ENCODE measurements around a stretch of chr18.

DNA sequence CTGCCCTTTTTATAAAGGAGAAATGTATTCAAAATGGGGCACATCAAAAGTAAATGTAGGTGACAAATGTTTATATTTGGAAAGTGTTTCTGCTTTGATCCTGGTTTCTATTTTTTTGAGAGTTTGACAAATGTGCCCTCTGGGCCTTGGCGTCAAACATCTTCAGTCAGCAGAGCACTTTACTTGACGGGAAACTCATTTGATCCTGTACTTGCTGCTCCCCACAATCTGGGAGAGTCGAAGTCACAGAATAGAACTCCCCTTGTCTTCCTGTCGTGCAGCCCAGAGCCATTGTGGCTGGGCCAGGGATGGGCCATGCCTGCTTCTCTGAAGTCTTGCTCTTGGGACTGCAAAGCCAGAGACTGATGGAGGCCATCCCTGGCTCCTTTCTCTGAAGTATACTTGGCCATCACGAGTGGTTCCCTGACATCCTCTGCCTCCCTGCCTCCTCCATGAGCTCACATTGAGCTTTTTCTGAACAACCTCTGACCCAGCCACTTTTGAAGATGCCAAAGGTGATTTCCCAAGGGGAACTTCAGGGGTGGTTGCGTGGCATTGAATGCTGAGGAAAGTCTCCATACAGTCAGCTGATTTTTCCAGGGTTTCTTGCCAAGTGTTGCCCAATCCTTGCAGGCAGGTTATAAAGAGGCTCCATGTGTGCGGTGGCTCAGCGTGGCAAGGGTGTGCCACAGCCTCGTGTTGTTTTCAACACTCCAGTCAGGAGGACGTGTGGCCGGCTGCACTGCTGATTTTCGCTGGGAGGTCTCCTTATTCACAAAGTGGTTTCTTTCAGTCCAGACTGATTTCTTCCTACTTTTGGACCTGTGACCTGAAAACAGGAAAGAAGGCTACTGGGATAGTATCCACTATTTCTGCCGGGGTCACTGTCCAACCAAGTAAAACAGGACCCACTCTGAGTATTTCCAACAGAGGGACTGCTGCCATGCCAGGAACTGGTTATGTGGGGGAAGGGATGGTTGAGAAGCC lies 81.5 kb upstream of the GATA6 start:
- PRO-cap, 10 experiments: peak in 2 of 10 experiments; most common plus-strand start position 670 of the sequence (in 2)

DNA sequence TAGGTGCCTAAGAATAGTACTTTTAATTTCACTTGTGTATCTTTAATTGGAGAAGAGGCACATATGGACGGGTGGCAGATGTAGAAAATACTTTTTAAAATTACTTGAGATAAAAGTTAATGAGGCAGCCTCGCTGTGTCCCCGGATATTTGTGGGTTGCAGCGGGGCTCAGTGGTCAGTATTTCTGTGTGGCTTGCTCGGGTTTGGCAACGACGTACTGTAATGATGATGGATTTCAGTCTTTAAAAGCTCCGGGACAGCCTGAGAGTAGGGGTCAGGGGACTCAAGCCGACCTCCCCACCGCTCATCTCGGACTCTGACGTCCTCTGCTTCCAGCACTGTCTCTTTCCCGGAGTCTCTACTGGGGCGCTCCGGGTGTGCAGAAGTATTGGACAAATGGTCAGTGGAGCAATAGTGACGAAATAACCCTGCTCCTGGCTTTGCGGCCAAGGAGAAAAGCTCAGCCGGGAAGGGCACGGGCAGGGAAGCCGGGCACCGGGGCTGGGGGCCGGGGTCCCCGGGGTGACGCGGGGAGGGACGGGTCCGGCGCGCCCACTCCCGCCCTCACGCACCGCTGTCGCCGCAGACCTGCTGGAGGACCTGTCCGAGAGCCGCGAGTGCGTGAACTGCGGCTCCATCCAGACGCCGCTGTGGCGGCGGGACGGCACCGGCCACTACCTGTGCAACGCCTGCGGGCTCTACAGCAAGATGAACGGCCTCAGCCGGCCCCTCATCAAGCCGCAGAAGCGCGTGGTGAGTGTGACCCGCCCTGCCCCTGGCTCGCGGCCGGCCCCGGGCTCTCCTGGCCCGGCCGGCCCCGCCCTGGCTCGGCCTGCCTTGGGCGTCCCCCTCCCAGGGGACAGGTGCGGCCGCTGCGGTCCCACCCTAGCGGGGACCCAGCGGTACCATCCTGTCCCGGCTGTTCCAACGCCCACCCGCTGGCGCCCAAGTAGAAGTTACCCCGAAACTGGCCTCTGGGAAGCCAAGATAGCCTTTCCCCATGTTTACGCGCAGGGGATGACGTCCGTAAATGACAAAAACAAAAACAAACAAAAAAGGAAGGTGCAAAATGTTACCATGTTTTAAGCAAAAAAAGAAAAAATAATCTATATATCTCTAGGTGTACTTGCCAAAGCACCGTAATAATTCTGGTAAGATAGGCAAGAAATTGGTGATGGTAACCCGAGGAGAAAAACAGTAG lies 7.4 kb downstream of the GATA6 start:
- PRO-cap, 10 experiments: no peak in any of the 10 experiments

DNA sequence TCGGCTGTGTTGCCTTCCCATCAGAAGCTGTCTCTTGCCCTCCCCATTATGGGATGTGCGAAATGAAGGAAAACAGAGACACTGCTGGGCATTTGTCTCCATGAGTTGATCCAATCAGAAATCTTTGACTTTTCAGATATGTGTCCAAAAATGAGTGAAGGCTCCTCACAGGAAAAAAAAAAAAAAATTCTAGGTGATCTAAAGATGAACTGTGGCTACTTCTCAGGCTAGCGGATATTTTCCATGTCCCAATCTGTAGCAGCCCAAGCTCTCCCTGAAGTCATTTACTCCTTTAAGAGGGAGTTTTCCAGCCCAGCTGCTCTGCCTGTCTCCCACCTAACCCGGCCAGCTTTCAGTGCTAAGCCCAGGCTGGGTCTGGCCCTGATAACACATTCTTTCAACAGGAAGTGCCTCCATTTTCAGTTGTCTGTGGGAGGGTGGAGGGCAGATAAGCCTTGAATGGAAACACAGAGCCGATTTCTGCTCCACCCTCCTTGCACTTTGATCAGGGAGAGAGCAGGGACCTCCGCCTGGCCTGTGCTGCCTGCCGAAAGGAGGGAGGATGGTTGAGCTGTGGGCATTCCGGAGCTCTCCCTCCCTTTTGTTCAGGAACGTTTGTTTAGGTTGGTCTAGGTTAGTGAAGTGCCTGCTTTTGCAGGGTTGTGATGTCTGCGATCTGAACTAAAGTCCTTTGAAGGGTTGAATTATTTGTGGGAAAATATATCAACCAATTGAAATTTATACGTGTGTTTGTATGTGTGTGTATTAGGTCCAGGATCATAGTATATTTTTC lies 24.7 kb downstream of the GATA6 start:
- PRO-cap, 10 experiments: no peak in any of the 10 experiments

DNA sequence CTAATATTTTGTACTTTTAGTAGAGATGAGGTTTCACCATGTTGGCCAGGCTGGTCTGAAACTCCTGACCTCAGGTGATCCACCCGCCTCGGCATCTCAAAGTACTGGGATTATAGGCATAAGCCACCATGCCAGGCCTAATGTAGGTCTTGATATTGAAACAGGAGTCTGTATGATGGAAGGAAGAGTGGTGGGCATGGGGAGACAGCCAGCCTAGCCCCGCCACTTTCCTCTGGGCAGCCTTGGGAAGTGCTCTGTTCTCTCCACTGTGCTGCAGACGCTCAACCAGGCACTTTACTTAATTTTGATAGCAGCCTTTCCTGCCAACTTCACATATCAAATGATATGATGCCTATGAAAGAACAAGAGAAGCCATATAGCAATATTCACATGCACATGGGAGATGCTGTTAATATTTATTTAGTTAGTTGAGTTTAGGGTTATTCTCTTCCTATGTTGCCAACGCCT lies 99.1 kb downstream of the GATA6 start:
- PRO-cap, 10 experiments: no peak in any of the 10 experiments

DNA sequence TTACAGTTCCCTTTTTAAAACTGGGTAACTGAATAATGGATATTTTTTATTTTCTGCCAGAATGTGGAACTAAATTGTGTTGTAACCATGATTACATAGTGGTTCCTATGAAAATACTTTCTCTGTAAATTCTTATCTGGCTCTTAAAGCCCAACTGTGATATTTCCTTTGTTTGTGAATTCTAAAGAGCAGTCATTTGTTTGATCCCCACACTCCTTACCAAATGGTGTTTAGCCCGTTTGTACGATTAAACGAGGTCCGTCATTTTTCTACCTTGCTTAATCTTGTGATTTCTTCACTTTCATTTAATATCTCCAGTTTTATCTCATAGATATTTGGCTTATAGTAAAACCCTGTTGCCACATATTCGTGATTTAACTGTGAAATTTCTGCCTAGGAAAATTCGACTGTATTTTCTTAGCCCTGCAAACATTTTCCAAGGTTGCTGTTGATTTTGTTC lies 116.3 kb downstream of the CTAGE1 start:
- PRO-cap, 10 experiments: no peak in any of the 10 experiments

DNA sequence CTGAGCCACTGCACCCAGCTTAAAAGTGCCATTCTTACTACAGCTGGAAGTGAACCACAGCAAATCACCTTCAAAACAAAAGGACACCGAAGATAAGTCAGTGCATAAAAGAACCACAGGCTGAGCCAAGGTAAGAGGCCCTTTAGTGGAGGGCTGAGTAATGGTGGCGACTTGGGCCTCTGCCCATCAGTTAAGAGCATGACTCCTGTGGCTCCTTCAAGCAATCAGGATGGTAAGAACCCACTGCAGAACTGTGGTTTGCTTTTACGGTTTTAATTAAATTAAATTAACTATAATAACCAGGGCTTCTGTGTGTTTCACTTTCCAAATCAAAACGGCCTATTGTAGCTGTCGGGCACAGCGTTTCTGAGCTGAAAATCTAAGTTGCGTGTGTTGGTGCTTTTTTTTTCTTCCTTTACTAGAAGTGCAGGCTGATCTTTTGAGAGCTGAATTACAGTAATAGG lies 75.0 kb downstream of the CTAGE1 start:
- PRO-cap, 10 experiments: no peak in any of the 10 experiments

DNA sequence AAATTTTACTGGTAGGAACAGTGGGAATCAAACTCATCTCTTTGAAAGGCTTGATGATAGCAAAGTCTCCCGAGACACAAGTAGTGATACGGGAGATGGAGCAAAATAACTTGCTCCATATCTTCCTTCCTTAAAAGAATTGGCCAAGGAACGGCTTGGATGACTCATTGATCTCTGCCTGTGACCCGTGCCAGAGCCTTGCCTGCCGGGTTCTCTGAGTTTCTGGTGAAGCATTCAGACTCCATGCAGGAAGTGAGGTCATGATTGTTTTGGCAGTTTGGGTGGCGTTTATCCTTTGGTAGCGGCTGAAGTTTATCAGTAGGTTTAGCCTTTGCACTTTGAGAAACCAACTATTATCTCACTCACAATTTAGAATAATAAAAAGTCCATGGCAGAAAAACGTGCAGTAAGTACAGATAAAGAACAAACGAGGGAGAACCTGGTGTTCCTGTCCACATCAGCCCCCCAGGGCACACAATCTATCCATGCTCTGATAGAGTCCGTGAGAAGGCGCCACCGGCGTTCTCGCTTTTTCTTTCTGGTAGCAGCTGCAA lies 14.9 kb upstream of the CTAGE1 start:
- PRO-cap, 10 experiments: no peak in any of the 10 experiments

GRCh38 chr18:22470483-22471407 lies 53.0 kb upstream of the CTAGE1 start:
- PRO-cap, 10 experiments: no peak in any of the 10 experiments

DNA sequence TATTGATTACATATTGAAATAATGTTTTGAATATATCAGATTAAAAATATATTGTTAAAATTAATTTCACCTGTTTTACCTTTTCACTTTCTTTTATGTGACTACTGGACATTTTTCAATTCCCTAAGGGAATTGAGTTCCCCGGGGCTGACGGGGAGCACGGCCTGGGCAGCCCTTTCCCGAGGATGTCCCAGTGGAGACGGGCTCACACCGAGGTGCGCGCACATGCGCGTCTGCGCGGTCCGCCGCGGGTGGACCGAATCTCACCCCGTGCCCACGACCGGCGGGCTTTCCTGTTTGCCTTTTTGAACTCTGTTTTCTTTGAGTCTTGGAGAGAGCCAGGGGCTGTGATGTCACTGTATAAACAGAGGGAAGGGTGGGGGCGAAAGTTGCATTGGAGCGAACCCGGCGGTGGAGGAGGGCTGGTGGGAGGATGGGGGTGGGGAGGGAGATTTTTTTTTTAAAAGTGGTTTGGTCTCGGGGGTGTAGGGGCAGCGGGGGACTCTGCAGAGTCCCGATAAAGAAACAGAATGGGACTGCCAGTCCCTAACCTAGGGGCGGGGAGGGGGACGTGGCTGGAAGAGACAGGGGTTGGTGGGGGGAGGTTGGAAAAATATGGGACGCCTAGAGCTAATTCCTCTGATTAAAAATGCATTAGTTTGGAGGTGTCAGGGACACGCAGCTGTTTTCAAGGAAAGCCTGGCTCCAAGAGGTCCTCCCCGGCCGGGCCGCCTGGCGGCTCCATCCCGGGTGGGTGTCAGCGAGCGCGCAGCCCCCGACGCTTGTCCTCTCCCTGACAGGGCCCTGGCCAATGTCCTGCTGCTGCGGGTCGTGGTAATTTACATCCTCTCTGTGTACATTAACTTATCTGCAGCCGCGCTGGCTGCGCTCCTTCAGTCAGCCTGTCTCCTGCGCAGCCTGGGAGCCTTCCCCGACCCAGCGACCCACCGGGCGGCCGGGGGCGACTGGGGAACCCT lies 141.4 kb upstream of the CTAGE1 start:
- PRO-cap, 10 experiments: peak in 3 of 10 experiments; most common plus-strand start position 657 of the sequence (in 3); most common minus-strand start position 813 of the sequence (in 2)

- PRO-cap, 10 experiments: no peak in any of the 10 experiments
Observed at GRCh38 chr18:22562809-22563565, 145.3 kb upstream of the CTAGE1 start.

- PRO-cap, 10 experiments: peak in 1 of 10 experiments; most common plus-strand start chr18:22683612 (in 1); most common minus-strand start chr18:22683616 (in 1)
Observed at GRCh38 chr18:22682956-22683866, 249.9 kb upstream of the RBBP8 start.

DNA sequence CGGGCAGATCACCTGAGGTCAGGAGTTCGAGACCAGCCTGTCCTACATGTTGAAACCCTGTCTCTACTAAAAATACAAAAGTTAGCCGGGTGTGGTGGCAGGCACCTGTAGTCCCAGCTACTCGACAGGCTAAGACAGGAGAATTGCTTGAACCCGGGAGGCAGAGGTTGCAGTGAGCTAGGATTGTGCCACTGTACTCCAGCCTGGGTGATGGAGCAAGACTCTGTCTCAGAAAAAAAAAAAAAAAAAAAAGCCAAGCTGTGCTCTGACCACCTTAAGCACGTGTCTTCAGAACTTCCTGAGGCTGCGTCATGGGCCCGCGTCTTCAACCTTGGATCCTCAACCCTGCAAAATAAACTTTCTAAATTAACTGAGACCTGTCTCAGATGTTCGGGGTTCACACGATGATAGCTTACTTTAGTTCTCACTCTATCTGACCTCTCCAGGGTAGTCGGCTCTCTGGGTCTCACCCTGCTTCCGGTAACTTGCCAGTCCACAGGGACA lies 65.9 kb upstream of the CABLES1 start:
- PRO-cap, 10 experiments: no peak in any of the 10 experiments

GRCh38 chr18:23143873-23144476 lies 8.7 kb downstream of the CABLES1 start:
- PRO-cap, 10 experiments: peak in 2 of 10 experiments; most common minus-strand start chr18:23144149 (in 2)

DNA sequence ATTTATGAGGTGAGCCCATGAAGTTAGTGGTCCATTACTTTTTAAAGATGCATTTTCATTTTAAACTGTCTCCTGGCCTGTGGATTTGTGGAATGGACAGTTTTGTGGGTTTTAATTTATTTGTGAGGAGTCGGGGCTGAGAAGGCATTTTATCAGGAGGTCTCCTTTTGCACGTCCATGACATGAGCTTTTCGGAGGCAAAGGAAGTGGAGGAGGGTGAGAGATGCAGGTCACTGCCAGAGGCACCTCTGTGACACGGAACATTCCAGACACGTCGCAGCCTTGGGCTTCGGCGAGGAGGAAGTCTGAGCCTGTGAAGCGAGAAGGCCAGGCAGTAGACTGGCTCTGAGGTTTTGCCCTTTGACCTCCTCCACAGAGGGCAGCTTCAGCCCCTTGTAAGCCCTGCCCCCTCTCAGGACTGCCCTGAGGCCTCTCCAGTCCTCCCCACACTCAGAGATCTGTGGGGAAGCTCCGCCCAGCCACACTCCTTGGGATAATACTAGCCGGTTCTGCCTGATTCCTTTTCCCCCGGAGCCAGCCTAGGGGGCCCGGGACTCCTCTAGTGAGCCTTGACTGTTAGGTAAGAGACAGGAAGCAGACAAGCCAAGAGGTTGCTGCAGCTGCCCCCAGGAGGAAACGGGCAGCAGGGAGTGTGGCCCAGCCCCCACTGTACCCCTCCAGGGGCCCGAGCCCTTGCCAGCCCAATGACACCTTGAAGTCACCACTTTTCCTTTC lies 124.3 kb downstream of the CABLES1 start:
- PRO-cap, 10 experiments: peak in 7 of 10 experiments; most common plus-strand start position 298 of the sequence (in 5); most common minus-strand start position 307 of the sequence (in 2)

DNA sequence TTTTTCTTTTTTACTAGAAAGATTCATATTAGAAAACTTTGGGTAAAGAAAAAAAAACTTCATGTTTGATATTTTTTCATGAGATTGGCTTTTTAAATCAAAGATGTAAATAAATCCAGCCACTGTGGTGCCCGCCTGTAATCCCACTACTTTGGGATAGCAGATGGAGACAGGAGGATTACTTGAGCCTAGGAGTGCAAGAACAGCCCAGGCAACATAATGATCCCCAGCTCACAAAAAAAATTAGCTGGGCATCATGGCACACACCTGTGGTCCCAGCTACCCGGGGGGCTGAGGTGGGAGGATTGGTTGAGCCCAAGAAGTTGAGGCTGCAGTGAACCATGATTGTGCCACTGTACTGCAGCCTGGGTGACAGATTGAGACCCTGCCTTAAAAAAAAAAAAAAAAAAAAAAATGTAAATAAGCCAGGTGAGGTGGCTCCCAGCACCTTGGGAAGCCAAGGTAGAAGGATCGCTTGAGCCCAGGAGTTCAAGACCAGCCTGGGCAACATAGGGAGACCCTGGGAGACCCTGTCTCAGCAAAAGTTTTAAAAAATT lies 13.3 kb downstream of the RIOK3 start:
- PRO-cap, 10 experiments: no peak in any of the 10 experiments

- PRO-cap, 10 experiments: no peak in any of the 10 experiments
Observed at GRCh38 chr18:23529870-23530389, 26.6 kb downstream of the RMC1 start.

DNA sequence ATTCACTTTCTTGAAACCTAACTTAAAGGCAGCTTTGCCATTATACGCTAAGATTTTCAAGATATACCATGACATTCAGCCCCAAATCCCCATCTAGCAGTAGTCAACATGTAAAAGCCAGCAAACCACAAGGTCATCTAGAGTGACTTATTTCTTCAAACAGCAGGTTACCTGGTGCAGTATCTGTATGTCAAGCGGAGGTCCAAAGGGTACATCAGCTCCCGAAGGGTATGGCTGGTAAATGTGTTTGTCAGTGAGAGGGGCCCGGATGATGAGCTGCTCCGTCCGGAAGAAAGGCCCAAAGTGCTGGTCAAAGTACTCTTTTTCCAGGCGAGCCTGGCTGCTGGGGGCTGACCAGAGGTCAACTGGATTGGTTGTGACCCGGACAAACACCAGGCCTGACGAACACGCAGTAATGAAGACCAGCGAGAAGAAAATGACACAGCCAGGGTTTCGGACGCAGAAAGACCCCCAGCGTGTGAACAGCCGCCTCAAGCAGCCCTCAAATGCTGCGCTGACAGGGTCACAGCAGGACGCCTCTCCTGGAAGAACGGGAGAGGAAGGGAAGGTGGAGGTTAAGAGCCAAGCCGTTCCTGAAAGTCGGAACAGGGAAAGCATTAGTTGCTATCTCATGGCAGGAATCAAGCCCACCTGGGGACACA lies 30.1 kb downstream of the NPC1 start:
- PRO-cap, 10 experiments: no peak in any of the 10 experiments

- PRO-cap, 10 experiments: no peak in any of the 10 experiments
Observed at GRCh38 chr18:23835023-23835754, 145.9 kb downstream of the LAMA3 start.

DNA sequence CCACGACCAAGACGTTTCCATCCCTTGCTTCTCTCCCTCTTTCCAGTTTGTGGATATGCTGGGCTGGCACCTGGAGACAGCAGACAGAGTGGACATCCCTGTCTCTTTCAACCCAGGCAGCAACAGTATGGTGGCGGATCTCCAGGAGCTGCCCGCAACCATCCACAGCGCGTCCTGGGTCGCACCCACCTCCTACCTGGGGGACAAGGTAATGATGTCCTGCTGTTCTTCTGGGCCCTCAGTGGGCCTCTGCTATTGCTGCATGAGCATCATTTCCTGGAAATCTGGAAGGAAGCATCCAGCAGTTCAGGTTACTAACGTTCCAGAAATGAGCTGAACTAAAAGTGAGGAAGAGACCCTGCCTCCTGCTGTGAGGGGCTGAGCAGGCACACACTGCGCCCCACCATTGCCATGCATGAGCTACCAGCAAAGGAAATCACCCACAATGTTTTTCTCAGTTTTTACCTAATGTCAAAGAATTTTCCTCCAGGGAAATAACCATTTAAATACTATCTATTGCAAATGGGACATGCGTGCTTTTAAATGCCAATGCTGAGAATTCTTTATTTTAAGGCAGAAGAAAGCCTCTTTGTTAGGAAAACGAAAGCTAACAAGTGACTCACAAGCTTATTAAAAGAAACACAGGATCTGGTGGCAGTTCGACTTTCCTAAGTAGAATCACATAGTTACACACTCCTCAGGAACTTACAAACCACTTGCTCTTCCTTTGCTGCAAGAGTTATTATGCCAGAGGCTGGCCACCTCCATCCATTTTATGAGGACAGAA lies 152.8 kb upstream of the TTC39C start:
- PRO-cap, 10 experiments: no peak in any of the 10 experiments

- PRO-cap, 10 experiments: no peak in any of the 10 experiments
Observed at GRCh38 chr18:23900857-23901368, 113.6 kb upstream of the TTC39C start.

Measured in Metastatic Breast Carcinoma in the Brain (tissue), 10 donors.